Hair follicular keratinocyte (primary cell): ENCODE measurements around the genes CFAP144, C1orf210 and ST3GAL3.

GRCh38 chr1:42658634-42659296 lies 542 bp downstream of the PPIH start:
- RAMPAGE, long total RNA, result no peak

DNA sequence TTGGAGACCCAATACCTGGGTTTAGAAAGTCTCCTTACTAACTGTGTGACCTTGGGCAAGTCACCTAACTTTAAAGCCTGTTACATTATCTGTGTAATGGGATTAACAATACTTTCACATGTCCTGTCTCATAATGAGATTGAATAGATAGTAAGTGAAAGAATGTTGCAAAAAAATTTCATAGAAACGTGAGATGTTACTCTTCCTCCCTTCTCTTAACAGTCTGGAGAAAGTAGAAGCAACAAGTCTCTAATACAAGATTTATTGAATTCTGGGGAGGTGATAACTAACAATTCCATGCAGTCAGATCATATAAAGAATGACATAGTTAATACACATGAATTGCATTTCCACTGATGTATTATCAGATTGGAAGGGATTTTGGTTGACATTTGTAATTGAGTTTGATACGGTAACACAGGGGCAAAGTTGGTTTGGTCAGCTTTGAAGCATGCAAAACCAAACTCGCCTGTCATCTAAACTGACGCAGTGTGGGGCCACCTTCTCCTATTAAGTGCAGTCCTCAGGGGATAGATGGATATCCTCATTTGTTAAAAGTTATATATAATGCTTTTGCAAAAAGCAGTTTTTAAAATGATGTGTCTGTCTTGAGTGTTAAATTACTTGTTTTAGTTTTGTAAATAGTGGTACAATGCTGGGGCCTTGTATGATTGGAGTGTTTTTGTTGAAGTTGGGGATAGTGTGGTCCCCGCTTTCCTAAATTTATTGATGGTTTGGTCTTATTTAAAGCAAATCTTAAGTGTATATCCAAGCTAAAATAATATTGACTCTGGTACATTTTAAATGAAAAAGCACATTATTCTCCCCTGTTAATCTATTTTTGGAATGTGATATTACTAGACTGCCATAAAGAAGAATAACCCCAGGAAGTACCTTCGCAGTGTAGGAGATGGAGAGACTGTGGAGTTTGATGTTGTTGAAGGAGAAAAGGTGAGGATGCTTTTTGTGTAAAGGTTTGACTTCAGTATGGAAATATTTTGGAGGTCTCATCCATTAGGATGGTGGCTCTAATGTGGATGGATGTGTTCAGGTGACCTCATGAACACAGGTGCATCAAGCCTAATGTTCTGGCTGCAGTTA lies 13.5 kb downstream of the YBX1 start:
- RAMPAGE, long total RNA, result no peak

- RAMPAGE, long total RNA, result no peak
Measured at GRCh38 chr1:42703401-42704275, 21.4 kb downstream of the YBX1 start.

DNA sequence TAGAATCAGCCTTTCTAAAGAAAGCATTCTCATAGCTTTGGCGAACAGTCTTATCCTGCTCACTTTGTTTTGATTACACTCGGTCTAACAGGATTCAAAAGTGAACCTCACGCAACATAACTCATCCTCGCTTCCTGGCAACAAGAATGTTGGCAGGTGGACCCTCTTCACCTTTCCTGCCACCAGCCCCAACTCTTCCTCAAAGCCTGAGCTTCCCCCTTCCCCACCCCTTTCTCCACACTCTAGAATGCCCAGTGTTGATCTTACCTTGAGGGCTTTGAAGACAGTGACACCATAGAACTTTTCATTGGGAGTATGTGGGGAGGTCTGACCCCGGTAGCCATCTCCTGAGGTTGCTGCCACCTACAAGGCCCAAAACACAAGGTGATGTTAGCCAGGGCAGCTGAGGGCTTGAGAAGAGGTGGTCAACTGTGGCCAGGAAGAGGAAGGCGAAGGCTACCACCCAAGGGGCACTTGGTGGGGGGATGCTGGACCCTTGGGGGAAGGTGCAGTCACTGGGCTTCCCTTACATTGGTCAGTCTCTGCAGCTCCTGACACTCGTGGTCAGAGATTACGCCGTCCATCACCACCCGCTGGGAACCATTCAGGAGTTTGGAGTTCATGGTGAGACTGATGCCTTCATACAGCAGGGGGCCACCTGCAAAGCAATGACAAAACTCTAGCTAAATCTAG lies 12.1 kb upstream of the CLDN19 start:
- RAMPAGE, long total RNA, result no peak

DNA sequence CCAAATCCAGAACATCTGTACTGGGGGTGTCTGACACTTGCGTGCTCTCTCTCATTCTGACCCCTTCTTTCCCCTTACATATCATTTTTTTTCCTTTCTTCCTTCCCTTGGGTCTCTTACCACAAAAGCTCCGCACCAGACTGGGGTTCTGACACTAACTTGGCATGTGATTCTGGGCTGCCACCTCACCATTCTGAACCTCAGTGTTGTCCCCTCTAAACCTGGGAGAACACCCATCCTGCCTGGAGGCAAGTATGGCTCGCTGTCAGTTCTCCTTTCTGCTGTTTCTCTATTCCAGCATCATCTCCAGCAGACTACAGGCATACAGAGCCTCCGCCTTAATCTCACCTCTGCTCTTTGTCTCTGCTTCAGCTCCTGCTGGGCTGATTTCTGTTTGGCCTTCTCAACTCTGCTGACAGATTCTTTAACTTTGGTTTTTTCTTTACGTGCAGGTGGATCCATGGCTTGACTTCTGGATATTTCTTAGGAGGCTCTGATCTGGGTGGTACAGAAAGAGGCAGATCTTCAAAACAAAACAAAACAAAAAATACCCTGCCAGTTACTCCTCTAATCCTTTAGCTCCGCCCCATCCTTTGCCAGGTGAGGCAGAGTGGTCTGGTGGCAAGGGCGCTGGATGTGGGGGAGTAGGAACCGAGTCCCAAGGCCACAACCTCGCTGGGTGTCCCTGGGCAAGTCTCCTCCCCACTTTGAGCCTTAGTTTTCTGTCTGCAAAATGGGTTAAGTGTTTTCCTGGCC lies 661 bp upstream of the ERMAP start:
- RAMPAGE, long total RNA, result no peak

GRCh38 chr1:42934040-42934629 lies 24.5 kb downstream of the SLC2A1 start:
- RAMPAGE, long total RNA, result no peak

GRCh38 chr1:42947591-42948156 lies 11.0 kb downstream of the SLC2A1 start:
- RAMPAGE, long total RNA, result no peak

GRCh38 chr1:42957697-42958697 lies 671 bp downstream of the SLC2A1 start:
- RAMPAGE, long total RNA, result no peak

DNA sequence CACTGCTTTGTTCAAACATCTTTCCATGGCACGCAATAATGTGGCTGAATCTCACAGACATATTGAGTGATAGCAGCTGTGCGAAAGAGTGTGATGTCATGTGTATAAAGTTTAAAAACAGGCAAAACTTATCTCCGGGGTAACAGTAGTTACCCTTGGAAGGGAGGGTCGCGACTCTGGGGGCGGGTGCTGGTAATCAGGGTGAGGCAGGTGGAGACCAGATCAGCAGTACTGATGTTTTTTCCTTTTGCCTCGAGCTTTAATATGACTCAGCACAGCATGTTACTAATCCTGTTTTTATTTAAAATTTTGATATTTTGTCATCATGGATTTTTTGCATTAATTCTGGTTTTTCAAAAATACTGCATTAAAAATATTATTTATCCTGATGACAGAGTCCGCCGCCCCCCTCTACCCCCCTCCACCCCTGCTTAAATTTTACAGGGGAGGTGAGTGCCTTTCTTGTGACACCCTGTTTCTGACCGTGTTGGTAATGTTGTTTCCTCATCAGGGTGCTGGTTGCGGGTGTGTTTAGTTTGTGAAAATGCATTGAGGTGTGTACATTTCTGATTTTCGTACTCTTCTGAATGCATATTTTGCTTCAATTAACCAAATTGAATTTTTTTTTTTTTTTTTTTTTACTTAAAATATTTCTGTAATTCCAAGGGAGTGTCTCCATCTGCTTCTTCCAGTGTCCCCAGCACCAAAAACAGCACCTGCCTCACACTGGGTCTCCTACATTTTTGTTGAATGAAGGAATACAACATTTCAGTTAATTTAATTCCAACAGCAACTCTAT lies 5.2 kb upstream of the SLC2A1 start:
- RAMPAGE, long total RNA, result no peak

DNA sequence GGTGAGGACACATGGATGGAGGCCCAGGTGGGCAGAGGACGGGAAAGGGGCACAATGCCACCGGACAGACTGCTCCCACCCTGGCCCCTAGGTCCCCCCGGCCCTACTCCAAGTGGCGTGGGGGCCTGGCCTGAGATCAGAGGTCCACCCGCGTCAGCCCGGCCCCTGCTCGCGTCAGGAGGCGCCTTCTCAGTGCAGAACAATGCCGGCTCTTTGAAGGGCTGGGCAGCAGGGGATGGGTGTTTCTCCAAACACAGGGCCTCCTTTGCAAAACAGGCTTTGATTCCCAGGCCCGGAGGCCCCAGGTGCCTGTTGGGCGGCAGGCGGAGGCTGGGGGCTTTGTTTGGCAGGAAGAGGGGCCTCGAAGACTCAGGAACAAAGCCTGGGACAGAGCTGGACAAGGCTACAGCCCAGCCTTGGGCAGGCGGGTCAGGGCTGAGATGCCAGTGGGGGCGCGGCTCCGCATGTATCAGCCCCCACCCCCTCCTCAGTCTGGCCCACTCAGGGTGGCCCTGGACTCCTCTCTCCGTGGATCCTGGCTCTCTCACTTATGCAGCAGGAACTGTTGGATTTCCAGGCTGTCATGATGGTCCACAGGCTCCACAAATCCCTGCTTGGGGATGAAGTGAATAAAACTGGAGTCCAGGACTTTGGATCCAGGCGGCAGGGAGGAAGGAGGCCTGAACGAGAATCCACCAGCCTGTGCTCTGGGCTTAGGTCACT lies 77.4 kb upstream of the SLC2A1 start:
- RAMPAGE, long total RNA, result no peak

GRCh38 chr1:43120260-43120799 lies 27.4 kb upstream of the CFAP144 start:
- RAMPAGE, long total RNA, result no peak

DNA sequence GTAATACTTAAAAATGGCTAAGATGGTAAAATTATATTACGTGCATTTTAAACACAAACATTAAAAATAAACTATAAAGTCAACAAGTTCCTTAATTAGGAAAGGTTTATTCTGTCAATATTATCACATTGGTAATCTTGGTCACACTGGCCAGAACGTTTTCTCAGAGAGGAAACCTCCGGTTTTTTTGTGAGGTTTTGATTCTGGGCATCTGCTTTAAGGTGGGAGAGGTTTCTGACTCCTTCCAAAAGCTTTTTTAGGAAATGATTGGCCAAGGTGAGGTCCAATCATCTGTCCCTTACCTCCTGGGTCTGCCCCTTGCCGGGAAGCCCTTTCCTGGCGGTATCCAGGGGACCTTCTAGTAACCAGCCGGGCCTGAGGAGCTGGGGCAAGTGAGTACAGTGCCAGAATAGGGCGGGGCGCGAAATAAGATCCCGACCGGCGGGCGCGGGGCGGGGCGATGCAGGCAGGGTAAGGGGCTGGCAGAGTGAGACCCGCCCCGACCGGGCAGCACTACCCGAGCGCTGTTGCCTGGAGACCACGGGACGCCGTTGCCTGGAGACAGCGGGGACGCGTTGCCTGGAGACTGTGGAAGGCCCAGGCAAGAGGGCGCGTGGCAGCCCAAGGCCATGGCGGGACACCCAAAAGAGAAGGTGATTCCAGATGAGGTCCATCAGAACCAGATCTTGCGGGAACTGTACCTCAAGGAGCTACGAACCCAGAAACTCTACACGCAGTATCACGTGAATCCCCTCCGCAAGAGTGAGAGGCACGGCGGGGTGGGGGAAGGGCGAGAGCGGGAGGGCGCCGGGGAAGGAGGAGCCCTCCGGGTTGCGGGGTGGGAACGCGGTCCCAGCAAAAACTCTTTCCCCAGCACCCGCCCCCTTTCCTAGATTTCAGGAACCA lies at the start of gene CFAP144:
Gene CFAP144 (plus strand): TSS at position 582 of the 906 bp plus-strand sequence.
- RAMPAGE, long total RNA, result no peak

DNA sequence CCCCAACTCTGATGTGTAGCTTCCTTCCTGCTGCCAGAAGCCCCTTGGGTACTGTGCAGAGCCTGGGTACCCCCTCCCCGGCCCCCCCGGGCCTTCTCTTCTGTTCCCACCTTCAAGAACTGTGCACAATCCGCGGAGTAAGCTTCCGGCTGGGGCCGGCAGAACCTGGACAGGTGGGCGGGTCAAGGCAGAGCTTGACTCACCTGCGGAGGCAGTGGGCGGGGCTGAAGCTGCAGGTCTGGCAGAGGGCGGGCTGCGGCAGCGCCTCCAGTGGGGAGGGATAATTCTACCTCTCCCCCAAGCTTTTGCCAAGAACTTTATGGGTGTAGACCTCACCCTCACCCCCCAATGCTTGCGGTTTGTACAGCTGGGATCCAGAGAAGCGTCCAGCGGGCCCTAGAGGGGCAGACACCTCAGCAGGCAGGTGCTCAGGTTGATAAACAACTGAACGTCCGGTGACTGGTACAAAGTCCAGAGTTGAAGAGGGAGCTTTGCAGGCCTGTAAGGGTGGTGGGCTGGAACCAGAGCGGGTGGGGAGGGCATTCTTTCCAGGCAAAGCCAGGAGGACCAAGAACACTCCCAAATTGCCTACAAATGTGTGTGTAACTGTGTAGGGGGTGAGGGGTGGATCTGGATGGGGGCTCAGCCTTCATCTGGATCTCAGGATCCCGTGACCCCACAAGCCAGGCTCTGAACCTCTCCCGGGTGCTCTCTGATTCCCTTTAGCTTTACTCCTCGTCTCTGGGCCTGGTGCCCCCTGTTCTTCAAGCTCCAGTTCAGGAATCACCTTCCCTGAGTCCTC lies at the start of gene C1orf210:
Gene C1orf210 (minus strand): TSS at position 139 of the 802 bp plus-strand sequence.
- RAMPAGE, long total RNA, result no peak

DNA sequence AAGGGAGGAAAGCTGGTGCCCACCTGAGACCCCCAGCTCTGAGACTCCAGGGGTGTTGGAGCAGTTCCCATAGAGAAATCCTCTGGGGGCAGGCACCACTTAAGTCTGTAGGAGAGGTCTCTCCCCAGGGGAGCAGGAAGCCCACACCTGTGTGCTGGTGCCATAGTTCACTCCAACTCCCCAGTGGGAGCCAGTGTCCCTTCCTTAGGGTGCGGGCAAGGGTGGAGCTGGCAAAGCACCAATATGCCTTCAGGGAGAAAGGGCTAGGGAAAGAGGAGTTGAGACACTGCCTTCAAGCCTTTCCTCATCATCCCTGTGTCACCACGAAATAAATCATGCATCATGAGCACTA lies 6.9 kb upstream of the TIE1 start:
- RAMPAGE, long total RNA, result no peak

GRCh38 chr1:43348353-43348868 lies 10.4 kb upstream of the CDC20 start:
- RAMPAGE, long total RNA, result no peak

GRCh38 chr1:43349820-43350458 lies 8.8 kb upstream of the CDC20 start:
- RAMPAGE, long total RNA, result no peak

DNA sequence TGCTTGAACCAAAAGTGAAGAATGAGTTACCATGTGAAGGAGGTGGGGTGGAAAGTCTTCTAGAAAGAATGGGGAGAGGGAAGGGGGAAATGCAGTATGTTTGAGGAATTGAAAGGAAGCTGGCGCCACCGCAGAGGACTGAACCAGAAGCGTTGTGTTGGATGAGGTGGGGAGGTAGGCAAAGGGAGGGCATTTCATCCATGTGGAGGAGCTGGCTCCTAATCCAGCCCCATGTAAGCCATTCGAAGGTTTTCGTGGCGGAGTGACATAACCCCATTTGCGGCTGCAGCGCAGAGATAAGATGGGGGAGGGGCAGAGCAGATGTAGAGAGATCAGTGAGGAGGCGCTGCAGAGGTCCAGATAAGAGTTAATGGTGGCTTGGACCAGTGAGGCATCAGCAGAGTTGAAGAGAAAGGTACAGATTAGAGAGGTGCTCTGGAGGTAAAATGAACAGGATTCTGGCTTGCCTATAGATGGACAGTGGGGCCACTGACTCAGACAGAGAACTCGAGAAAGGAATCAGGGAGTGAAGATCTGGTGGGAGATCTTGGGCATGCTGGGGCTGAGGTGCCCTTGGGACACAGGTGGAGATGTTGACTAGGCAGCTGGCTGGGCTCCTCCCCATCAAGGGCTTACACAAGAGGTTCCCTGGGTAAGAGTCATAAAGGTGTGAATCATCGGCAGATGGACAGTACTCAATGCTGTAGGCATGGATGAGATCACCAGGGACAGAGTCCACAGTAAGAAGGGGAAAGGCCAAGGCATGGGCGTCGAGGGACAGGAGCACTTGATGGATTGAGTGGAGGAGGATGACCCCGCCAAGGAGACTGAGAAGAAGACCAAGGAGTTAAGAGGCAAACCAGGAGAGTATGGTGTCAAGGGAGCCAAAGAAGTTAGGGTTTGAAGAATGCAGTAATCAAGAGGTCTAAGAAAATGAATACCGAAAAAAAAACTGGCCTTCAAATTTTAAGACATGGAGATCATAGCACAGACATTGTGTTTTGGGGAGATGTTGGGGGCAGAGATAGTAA lies 7.7 kb upstream of the PTPRF start:
- RAMPAGE, long total RNA, result no peak

DNA sequence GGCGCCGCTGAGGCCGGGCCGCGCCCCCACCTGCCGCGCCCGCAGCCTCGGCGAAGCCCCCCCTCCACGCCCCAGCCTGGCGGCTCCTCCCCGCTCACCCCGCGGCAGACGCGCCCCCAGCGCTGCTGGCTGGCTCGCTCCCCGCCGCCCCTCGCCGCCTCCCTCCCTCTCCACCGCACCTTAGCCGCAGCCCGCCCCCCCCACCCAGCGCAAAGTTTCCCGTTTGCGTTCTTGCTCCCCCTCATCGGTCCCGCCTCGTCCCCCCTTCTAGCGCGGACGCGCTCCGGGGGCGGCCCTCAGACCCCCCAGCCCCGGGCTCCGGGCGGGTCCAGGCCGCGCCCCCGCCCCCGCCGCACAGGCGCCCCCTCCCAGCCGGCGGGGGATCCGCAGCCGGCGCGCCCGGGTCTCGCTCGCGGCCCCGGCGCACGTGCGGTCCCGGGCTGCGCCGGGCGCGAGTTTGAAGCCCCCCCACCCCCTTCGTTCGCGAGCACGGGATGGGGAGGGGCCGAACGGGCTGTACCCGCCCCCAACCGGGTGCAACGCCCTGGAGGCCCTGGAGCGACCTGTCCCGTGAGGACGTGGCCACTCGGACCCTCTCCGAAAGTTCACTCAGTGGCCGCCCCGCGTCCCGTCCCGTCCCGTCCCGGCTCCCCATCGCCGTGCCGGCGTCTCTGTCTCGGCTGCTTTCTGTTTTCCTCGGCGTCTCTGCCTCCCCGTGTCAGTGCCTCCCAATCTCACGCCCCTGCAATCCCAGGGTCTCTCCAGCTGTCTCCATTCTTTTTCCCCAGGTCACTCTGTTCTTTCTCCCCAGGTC lies 730 bp downstream of the PTPRF start:
- RAMPAGE, long total RNA, result no peak

GRCh38 chr1:43648095-43648876 lies 1.7 kb upstream of the KDM4A start:
- RAMPAGE, long total RNA, result no peak

- RAMPAGE, long total RNA, result no peak
Measured at GRCh38 chr1:43707110-43708372, at the start of gene ST3GAL3. TSS of gene ST3GAL3 (plus strand) at chr1:43707536.